IMR-90 (cell line): ENCODE measurements around the genes BMT2, SMIM30, MDFIC and ST7.

- RRBS: no CpG with 5 or more reads among the region's 8 CpGs
CAGE:
- cytosol, long polyA plus RNA: no peak
- long polyA plus RNA: no peak
- nucleus, long polyA plus RNA: no peak
Measured at GRCh38 chr7:112183592-112184527, 22.3 kb downstream of the DOCK4 start.

DNA sequence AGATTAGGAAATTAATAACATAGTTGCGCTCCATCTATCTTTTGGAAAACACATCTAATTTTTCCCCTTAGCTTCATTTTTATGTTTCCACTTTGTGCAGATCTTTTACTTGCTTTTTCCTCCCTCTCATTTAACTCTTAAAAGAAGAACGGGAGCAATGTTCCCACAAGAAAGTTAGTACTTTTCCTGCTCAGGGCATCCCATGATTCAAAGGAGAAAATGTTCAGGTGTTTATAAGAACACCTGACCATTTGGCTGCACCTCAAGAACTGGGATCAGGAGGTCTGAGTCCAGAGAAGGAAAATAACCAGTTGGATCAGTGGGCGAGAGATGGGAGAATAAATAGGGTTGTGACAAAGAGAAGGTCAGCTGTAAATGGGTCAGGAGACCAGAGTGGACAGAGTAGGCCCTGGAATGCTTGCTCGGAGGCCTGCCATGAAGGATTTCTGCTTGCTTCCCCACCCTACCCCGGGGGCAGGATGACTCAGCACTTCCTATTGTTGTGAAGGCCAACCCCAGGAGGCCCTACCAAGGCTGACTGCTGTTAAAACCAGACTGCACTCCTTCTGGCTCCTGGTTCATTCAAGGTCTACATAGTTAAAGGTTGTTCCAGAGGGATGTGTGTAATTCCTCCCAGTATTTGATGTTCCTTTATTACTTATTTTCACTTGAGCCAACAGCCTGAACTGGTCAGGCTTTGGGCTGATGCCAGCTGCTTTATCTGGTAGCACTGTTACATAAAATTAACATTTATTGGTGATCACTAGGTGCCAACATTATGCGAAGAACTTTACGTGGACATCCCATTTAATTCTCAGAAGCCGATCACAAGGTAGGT lies 27.4 kb upstream of the IFRD1 start:
- RRBS: no CpG with 5 or more reads among the region's 8 CpGs
CAGE:
- cytosol, long polyA plus RNA: start-site peak on the plus strand centred at position 581 of the sequence, 68 bp wide, 20 and 40 reads in 2 replicates
- long polyA plus RNA: no peak
- nucleus, long polyA plus RNA: no peak

DNA sequence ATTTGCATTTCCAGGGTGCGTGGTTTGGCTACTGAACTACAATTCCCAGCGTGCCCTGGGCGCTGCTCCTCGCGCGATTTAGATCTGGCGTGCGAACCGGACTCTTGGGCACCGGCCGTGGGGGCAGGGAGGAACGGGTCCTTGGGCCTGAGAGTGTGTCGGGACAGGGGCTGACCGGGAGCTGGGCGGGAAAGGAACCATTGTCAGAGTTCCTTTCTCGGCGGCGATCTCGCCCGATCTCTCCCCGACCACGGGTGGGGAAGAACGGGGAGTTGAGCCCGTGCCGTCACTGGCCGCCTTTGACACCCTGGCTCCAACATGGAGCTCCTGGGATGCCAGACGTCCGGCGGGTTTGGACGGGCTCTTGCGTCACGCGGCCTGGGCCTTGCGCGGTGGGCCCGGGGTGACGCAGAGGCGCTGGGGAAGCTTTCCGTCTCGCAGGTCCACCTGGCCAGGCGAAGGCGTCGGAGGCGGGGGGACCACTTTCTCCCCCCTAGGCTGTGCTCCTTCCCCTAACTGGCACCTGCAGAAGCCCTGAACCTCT lies 697 bp downstream of the IFRD1 start:
- RRBS: 1% methylated on average over 14 of the region's 44 CpGs
CAGE:
- cytosol, long polyA plus RNA: no peak
- long polyA plus RNA: no peak
- nucleus, long polyA plus RNA: no peak

DNA sequence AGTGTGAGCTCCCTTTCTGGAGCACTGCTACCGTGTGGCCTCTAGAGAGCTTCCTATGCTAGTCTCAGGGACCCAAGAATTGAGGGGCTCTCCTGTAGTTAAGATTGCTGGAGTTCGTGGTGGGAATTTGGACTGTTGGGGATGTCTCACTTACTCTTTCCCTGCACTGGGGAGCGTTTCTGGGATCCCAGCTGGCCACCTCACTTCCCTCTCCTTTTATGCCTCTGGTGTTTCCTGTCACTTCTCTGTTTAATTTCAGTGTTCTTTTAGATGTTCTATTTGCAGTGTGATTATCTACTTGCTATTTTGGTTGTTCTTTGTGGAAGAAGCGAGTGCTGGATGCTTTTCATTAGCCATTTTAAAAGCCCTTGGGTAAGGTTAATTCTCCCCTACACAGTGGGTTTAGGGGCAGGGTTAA lies 23.5 kb downstream of the LSMEM1 start:
- RRBS: no CpG with 5 or more reads among the region's 4 CpGs
CAGE:
- cytosol, long polyA plus RNA: no peak
- long polyA plus RNA: no peak
- nucleus, long polyA plus RNA: no peak

GRCh38 chr7:112938979-112939981 lies at the start of gene BMT2:
BMT2 (minus strand) TSS chr7:112939875.
- RRBS: 1% methylated on average over 6 of the region's 58 CpGs
CAGE:
- cytosol, long polyA plus RNA: no peak
- long polyA plus RNA: no peak
- nucleus, long polyA plus RNA: no peak

DNA sequence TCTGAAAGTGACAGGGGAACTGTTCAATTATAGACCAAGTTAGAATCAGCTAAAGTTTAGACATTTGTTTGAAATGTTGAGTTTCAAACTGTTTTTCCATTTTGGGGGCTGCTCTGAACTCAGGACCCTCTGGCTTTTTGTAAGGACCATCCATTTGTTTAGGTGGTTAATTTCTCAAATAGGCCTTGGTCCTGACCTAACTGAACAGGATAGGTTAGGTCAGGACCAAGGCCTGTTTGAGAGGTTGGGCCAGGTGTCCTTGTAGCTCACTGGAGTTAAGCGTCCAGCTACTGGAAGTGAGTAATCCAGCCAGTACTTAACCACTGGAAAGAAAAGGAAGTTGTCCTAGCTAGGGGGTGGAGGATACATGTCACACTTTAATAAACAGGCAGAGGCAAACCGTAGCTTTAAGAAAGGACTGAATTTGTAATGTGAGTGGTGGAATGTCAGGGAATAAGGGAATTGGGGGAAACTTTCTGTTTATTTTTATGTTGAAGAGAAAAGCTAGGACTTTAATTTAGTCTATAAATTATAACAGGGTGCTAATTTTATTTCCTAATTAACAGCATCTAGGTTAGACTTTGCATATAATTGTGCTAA lies 50.9 kb upstream of the BMT2 start:
- RRBS: no CpG with 5 or more reads among the region's 2 CpGs
CAGE:
- cytosol, long polyA plus RNA: no peak
- long polyA plus RNA: no peak
- nucleus, long polyA plus RNA: no peak

DNA sequence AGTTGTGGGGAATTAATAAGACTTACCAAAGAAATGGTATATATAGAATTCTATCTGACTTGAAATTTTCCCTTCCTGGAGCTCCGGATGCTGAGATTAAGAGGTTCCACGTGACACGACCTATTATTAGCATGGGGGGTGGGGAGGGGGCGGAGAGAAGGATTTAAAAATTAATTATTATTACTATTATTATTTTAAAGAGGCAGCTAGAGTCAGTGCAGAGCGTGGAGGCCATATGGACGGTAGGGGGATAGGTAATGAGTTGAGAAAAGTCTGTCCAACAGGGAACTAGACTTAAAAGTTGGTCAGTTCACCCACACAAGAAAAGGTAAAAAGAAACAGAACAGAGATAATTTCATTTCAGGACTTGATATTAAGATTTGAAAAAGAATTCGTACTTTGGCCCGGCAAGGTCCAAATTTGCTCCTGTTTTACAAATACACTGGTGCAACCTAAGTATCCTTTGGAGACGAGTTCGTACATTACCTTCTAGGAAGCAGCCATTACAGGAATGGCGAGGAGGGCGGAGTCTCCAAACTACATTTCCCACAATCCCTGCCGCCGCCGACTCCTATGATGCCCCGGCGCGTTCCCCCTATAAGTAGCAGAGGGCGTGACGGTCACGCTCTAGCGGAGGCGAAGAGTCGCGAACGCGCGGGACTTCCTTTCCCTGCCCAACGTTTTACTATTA lies at the start of gene SMIM30:
Gene SMIM30 (minus strand): TSS at position 513 of the 691 bp plus-strand sequence.
- RRBS: no CpG with 5 or more reads among the region's 29 CpGs
CAGE:
- cytosol, long polyA plus RNA: start-site peak on the minus strand centred at position 530 of the sequence, 35 bp wide, 49 and 63 reads in 2 replicates
- long polyA plus RNA: start-site peak on the minus strand centred at position 525 of the sequence, 33 bp wide, 49 and 34 reads in 2 replicates
- nucleus, long polyA plus RNA: start-site peak on the minus strand centred at position 541 of the sequence, 64 bp wide, 14 and 26 reads in 2 replicates

DNA sequence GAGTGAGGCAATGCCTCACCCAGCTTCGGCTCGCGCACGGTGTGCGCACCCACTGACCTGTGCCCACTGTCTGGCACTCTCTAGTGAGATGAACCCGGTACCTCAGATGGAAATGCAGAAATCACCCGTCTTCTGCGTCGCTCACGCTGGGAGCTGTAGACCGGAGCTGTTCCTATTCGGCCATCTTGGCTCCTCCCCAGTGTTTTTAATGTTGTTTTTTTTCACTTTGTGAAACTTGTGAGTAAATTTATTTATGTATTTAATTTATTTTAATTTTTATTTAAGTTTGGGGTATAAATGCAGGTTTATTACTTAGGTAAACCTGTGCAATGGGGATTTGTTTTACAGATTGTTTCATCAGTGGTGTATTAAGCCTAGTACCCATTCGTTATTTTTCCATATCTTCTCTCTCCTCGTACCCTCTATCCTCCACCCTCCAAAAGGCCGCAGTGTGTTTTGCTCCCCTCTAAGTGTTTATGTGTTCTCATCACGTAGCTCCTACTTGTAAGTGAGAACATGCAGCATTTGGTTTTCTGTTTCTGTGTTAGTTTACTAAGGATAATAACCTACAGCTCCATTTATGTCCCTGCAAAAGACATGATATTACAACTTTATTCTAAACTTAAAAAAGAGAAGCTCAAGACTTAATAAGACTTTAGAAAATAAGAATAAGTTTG lies 145.3 kb upstream of the SMIM30 start:
- RRBS: no CpG with 5 or more reads among the region's 16 CpGs
CAGE:
- cytosol, long polyA plus RNA: no peak
- long polyA plus RNA: no peak
- nucleus, long polyA plus RNA: no peak

DNA sequence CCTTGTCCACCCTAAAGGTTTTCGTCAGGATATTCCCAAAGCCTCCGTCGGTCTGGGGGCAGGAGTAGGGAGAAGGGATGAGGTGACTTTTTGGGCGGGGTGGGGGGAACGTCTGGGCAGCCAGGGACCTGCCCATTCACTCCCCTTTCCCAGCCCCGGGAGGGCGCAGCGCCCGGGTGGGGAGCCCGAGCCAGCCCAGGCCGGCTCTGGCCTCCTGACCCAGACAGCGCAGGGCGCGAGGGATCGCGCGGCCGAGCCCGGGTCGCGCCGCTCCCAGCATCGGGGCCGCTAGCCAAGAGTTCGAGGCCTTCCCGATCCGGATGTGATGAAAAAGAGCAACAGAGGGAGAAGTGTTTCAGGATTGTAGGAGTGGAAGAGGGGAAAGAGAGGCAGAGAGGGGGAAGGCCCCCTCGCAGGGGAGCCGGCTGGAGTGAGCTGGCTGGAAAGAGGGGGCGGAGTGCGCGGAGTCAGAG lies at the start of gene MDFIC:
Gene MDFIC (plus strand): TSS at position 135 of the 473 bp plus-strand sequence.
- RRBS: 3% methylated on average over 20 of the region's 32 CpGs
CAGE:
- cytosol, long polyA plus RNA: no peak
- long polyA plus RNA: no peak
- nucleus, long polyA plus RNA: no peak

DNA sequence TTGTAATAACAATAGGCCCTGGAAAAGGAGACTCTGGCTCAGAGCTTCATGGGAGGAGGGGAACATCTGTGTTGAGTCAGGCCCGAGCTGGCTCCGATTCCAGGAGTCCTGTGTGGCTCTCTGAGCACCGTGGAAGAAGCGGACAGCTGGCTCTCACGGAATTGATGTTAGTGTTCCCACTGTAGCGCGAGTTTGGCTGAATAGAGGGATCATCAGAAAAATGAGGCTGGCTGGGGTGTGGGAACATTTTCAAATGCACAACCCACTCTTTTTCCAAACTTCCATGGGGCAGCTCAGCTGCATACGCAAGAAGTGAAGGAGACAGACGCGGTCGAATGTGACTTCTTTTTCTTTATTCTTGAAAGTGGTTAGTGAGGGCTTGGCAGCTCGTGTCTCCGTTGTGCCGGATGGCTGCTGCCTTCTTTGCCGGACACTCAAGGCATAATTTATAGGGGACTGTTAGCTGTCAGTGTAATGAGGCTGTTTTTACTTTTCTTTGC lies 22.9 kb downstream of the MDFIC start:
- RRBS: no CpG with 5 or more reads among the region's 15 CpGs
CAGE:
- cytosol, long polyA plus RNA: no peak
- long polyA plus RNA: no peak
- nucleus, long polyA plus RNA: no peak

GRCh38 chr7:115088866-115089205 lies 166.9 kb downstream of the MDFIC start:
- RRBS: no CpG with 5 or more reads among the region's 2 CpGs
CAGE:
- cytosol, long polyA plus RNA: no peak
- long polyA plus RNA: no peak
- nucleus, long polyA plus RNA: no peak

DNA sequence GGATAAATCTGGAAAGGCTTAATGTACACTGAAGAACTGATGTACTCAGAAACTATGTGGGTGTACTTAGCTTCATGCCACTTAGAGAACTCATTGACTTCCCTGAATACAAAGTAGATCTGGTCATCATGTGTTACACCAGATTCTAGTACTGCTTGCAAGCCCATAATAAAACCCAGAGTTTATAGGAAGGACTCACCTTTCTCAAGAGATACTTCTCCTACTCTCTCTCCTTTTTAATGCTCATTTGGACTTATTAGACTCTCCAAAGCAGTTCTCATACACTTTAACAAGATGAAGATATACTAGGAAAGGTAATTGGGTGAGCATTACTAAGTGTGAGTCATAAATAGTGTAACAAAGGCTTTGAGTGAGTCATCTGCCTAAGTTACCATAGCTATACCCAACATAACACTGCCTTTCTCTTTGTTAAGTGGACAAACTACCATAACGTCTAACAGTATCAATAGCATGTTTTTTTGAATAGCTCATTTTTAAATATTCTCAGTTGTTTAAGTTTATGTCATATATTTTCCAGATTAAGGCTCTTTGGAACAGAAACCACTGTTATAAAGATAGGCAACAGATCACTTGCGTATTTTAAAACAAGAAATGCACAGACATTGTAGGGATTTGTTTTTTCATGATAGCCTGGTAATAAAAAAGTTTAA lies 309.2 kb downstream of the MDFIC start:
- RRBS: no CpG with 5 or more reads among the region's 2 CpGs
CAGE:
- cytosol, long polyA plus RNA: no peak
- long polyA plus RNA: no peak
- nucleus, long polyA plus RNA: no peak

- RRBS: no CpG with 5 or more reads among the region's 4 CpGs
CAGE:
- cytosol, long polyA plus RNA: no peak
- long polyA plus RNA: no peak
- nucleus, long polyA plus RNA: no peak
Measured at GRCh38 chr7:116159640-116160052, 50.7 kb upstream of the TES start.

DNA sequence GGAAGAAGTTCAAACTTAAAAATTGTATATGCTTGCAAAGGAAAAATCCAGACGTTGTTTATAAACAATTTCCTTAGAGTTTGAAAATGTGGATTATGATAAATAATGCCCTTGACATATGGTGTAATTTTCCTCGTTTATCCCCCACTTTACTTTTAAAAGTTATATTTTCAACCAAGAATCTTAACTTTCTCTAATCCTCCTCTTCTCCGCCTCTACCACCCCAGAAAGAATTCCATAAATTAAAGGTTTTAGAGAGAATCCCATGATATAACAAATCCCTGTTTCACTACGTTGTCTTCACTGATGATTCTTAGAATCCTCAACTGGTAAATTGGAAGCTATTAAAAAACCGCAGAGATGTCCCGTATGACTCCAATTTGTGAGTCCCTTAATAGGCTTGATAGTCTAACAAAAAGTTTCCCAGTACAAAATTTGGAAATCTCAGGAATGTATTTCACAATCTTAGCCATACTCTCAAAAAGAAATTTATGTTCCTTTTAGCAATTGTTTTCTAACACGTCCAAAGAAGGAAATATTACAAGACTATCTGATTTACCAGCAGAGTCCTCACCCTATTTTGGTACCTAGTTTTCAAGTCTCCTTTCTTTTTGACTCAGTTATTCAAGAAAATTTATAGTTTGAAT lies 2.4 kb downstream of the TES start:
- RRBS: no CpG with 5 or more reads among the region's 7 CpGs
CAGE:
- cytosol, long polyA plus RNA: no peak
- long polyA plus RNA: no peak
- nucleus, long polyA plus RNA: no peak

DNA sequence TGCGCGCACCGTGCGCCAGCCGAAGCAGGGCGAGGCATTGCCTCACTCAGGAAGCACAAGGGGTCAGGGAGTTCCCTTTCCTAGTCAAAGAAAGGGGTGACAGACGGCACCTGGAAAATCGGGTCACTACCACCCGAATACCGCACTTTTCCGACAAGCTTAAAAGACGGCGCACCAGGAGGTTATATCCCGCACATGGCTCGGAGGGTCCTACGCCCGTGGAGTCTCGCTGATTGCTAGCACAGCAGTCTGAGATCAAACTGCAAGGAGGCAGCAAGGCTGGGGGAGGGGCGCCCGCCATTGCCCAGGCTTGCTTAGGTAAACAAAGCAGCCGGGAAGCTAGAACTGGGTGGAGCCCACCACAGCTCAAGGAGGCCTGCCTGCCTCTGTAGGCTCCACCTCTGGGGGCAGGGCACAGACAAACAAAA lies 90.5 kb upstream of the CAV2 start:
- RRBS: no CpG with 5 or more reads among the region's 21 CpGs
CAGE:
- cytosol, long polyA plus RNA: no peak
- long polyA plus RNA: no peak
- nucleus, long polyA plus RNA: no peak

- RRBS: under 1% methylated on average over 19 of the region's 63 CpGs
CAGE:
- cytosol, long polyA plus RNA: no peak
- long polyA plus RNA: no peak
- nucleus, long polyA plus RNA: no peak
Measured at GRCh38 chr7:116499837-116500912, 637 bp downstream of the CAV2 start.

GRCh38 chr7:116723925-116724684 lies 52.1 kb downstream of the MET start:
- RRBS: no CpG with 5 or more reads among the region's 33 CpGs
CAGE:
- cytosol, long polyA plus RNA: no peak
- long polyA plus RNA: no peak
- nucleus, long polyA plus RNA: no peak

- RRBS: 1% methylated on average over 24 of the region's 59 CpGs
CAGE:
- cytosol, long polyA plus RNA: start-site peak on the plus strand at chr7:116953488-116953523, 257 and 310 reads in 2 replicates
- long polyA plus RNA: start-site peak on the plus strand at chr7:116953489-116953524, 283 and 320 reads in 2 replicates
- nucleus, long polyA plus RNA: start-site peak on the plus strand at chr7:116953471-116953522, 337 and 195 reads in 2 replicates
Measured at GRCh38 chr7:116952697-116953577, at the start of gene ST7. ST7 (plus strand) TSS chr7:116953501.

DNA sequence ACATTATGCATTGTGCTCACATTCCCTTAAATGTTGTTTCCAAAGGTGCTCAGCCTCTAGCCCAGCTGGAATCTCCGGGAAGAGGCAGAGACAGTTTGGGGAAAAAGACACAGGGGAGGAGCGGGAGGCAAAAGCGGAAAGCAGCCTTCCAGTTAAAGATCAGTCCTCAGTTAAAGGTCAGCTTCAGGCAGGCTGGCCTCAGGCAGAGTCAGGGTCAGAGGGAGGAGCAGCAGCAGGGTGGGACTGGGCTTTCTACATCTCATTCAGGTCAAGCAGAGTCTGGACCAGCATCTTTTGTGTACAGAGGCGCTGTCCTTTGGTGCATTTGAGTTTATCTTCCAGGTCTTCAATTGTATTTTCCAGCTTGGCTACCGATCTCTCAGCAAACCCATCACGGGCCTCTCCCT lies 18.6 kb downstream of the ST7 start:
- RRBS: no CpG with 5 or more reads among the region's 6 CpGs
CAGE:
- cytosol, long polyA plus RNA: no peak
- long polyA plus RNA: no peak
- nucleus, long polyA plus RNA: start-site peak on the plus strand centred at position 229 of the sequence, 187 bp wide, 17 and 18 reads in 2 replicates

DNA sequence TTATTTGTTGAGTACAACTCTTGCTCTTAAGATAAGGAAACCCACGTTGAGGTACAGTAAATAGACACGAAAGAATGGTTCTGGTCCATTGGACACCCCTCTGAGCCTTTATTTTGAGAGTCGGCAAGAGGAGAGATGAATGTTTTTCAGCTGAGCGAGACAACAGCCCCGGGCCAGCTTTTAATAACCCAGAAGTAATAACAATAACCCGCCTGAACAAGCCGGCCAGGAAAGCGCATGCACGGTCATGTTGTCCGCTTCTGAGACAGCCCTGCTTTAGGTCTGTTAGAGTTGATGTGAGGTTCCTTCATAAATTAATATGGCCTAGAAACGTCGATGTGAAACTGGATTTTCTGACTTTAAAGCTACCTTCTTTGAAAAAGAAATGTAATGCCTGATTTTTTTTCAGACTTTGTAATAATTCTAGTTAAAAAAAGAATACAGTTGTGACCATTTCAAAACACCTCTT lies 48.9 kb downstream of the WNT2 start:
- RRBS: 20% methylated on average over 1 of the region's 12 CpGs
CAGE:
- cytosol, long polyA plus RNA: no peak
- long polyA plus RNA: no peak
- nucleus, long polyA plus RNA: no peak